Colonic mucosa (tissue), 1 donor: ENCODE measurements around a stretch of chr13.

DNA sequence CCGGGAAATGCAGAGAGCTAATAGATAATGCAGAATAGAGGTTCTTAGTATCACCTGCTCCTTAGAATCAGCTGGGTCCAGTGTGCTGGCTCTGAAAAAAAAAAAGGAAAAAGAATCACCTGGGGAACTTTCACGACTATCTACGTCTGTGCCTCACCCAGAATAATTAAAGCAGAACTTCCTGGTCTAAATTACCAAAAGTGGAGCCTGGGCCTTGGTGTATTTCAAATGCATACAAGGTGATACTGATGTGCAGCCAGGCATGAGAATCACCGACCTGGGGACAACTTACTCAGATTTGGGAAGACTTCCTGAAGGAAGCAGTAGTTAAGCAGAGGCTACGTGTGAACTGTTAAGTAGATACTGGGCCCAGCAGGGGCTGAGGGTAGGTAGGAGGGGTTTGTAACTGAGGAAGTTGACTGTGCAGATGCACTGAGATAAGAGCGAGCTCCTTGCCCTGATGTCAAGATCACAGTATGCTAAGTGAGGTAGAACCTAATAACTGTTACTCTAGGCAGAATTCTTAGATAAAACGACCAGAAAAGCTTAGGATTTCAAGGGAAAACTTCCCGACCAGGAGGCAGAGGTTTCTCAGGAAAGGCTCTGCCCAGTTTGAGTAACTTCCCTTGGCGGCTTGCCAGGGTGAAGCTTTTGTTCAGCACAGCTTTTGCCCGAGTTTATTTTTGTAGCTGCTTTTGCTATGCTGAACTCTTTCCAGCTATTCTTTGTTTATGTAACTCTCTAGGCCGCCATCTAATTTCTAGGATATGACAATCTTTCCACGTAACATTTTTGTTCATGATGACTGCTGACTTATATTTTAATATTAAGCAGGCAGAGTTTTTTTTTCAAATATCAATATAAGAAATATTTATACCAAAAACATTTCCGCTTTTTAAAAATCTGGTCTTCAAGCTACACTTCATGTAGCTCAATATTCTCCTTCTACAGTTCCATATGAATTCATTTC is 632.1 kb downstream of the DIAPH3 start:
- PRO-cap = no peak

DNA sequence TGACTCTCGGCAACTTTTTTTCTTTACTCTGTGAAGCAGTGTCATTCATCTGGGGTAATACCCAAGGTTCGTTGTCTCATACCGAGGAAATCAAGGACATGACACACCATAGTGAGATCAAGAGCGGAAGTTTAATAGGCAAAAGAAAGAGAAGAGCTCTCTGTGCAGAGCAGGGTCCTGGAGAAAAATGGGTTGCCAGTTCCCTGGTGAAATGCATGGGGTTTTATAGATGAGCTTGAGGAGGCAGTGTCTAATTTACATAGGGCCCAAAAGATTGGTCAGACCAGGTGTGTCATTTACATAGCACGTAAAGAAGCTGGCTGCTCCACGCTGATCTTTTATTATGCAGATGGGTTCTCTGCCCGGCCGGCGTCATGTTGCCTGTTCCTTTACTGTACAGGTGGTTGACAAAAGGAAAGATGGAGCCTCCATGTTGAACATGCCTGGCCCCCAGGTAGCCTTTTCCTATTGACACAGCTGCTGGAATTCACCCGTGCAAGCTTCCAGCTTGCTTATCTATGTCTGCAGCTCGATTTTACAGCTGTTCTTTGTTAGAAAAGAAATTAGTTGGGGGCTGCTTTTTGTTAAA is 97.8 kb upstream of the DIAPH3 start:
- PRO-cap = no peak

DNA sequence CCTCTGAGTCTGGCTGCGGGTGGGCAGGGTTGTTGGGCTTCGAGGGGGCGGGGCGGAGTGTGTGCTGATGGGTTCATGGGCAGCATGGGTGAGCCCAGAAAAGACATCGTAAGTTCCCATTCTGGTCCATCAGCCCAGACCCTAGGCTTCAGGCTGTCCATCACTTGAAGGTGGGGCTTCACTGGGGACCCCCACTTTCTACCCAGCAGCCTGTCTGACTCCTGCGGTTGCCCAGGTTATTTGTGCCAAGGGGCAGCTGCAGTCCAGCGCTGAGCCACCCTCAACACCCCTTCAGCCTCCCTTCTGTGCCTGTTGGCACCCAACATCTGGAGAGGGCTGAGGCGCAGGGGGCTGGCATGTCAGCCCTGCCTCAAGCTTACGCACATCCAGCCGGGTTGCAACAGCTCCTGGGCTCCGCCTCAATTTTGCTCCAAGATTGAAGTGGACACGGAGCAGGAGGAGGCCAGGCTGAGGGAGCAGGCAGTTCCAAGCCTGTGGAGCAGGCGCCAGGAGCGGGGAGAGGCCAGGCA is 350.5 kb upstream of the PCDH20 start:
- PRO-cap = no peak

- PRO-cap = no peak
These were observed 82.9 kb downstream of the PCDH9 start for GRCh38 chr13:67147099-67147785.

- PRO-cap = no peak
These were observed 457.7 kb downstream of the KLHL1 start for GRCh38 chr13:69650510-69650988.

DNA sequence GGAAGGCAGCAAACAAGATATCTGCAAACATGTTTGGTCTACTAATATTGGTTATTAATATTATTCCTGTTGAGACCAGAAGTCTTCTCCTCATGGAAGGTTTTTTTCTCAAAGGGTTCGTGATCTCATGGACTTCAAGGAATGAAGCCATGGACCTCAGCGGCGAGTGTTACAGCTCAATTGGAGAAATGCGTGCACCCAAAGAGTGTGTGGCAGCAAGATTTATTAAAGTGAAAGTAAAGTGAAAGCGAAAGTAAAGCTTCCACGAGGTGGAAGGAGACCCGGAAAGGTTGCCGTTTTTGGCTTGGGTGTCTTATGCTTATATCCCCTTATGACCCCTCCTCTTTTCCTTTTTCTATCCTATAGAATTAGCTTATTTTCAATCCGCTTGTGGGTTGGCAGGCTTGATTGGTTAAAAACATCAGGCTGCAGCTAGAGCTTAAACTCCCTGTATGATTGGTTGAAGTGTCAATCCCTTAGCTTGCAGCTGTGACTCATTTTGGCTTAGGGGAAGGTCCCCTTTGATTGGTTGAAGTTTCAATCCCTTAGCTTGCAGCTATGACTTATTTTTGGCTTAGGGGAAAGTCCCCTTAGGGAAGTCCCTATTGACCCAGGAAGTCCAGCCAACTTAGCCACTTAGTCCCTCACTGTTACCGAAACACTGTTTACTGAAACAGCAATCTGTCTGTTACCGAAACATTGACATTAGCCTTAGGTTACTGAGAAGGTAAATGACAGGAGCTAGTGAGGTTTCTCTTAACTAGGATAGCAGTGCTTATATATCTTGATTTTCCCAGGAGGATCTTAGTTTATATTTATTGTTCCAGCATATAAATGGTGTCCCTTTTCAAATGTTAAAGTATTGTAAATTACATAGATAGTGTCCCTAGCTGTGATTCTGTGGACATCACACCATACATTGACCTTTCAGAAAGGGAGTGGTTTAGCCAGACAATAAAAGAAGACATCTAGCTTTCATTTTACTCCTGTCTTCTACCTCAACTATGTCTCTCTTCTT is 575.9 kb downstream of the DACH1 start:
- PRO-cap = no peak

DNA sequence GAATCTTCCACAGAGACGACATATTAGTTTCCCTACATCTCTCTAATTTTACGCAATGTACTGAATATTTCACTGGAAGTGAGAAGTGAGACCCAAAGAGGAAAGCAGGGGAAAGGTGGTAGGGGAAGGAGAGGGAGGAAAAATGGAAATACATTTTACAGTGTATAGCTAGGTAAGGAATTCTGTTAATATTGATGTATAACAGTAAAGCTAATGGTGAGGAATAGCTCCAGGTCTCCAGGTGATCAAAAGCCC is 189.6 kb downstream of the MZT1 start:
- PRO-cap = unidirectional peak, plus-strand start at position 129 of the sequence

- PRO-cap = no peak
These were observed 6.1 kb downstream of the KLF5 start for GRCh38 chr13:73064885-73065349.

- PRO-cap = no peak
These were observed 369.3 kb downstream of the KLF5 start for GRCh38 chr13:73427984-73428623.

DNA sequence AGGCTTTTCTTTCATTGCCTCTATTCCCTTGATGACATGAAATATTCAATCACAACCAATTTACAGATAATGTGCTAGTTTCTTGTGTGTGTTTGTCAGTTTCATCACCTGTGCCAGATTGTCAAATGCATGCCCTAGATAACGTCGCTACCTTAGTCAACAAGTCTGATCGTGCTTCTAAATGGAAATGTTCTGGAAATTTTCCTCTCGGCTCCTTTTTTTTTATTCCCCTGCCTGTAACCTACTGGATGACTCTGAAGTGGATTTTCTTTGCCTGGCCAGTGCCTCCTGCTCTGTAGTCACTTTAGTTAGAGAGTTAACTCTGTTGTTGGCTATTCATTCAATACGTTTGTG is 478.2 kb downstream of the KLF5 start:
- PRO-cap = no peak

- PRO-cap = no peak
These were observed 581.6 kb downstream of the KLF5 start for GRCh38 chr13:73640301-73640857.

DNA sequence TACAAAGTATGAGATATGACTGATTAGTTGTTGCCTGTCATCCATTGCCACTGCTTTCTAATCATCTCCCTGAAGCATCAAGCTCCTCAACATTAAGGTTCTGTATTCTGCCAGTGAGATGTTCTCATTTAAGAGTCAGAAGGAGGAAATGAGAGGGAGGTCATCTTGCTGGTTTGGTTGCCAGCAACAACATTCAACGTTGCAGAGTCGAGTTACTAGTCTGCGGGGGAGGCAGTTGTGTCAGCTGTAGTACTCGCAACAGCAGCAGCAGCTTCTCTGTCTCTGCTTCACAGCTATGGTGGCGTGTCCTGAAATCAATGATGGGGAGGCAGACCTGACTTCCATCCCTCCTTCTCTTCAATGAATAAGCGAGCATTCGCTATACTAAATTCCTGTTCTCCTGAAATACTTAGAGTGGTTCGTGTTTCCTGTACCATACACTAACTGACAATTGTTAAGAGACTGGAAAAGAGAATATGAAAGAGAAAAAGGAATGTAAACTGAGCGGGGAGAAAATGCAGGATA is 812.2 kb downstream of the KLF5 start:
- PRO-cap = no peak

DNA sequence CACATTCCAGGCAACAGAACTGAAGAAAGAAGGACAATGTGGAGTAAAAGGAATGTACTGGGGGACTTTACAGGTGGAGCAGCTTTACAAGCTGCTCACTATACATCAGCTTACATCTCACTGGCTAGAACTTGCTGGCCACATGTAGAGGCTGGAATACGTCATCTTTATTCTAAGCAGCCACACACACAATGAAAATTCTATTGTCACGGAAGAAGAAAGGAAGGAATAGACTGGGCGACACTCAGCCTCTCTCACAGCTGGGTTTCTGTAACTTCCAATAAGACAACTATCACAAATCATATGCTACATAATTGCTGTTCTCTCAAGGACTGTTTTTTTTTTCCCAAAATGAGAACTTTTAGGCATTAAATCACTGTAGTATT is 989.3 kb downstream of the KLF5 start:
- PRO-cap = bidirectional peak, plus-strand start at position 212 of the sequence, minus-strand start outside the sequence

DNA sequence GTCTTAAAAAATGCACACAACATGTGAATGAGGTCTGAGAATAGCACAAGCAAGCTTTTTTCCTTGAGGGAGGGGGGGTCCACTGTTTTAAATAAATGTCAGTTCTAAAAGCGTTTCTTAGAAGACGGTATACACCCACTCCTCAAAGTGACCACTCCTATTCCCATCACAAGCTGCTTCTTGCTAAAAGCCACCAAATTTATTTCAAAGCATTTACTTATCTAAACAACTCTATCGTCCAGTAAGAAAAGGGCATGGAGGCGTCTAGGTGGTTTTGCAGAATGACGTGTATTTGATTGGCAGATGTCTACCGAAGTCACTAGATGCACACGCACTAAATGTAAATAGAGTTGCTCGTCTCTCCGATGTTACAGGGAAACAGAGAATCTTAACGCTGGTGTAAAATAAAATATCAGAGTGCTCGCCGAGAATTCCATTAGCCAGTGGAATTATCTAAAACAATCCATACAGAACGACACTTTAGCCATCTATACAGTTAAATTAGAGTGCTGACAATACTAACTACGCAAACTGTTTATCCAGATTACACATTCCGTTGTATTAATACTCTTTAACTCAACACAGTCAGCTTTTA is 1073.4 kb downstream of the KLF5 start:
- PRO-cap = unidirectional peak, plus-strand start at position 373 of the sequence

GRCh38 chr13:74132656-74132972 is 1073.8 kb downstream of the KLF5 start:
- PRO-cap = no peak

DNA sequence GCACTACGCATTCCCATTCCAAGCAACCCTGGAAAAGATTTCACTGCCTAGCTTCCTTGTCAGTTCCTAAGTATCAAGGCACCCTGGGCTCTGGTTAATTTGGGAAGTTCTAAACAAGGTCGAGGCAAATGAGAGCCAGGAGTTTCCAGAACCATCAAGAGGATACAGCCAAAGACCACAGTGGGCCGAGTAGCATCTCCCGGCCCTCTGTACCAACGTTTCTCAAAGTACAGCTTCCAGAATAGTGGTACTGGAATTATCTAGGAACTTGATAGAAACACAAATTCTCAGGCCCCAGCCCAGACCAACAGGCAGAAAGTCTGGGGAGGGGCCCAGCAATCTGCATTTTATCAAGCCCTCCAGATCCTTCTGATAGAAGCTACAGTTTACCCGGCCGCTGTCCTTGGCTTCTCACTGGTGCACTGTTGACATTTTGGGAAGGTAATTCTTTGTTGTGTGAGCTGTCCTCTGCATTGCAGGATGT is 1016.4 kb downstream of the TBC1D4 start:
- PRO-cap = unidirectional peak, minus-strand start at position 209 of the sequence

DNA sequence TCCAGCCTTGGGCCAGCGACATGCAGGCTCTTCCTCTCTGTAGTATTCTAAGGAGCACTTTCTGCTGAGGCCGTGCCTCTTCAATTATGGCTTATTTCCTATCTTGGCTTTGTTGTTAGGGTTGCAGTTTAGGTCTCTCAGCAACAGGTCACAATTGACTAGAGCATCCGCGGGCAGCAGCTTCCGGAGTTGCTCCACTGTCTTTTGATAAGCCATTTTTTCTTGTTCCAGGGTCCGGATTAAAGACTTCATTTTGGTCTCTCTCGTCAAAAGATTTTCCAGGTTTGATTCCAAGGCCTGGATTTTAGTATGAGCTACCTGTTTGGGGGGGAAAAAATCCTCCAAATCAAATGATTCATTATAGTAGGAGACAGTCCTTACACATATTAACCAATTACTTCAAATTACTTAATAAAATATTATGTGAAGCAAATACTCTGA is 195.2 kb downstream of the TBC1D4 start:
- PRO-cap = no peak

GRCh38 chr13:75288731-75289155 is 193.2 kb downstream of the TBC1D4 start:
- PRO-cap = no peak

- PRO-cap = no peak
These were observed 165.5 kb downstream of the TBC1D4 start for GRCh38 chr13:75316417-75316963.

DNA sequence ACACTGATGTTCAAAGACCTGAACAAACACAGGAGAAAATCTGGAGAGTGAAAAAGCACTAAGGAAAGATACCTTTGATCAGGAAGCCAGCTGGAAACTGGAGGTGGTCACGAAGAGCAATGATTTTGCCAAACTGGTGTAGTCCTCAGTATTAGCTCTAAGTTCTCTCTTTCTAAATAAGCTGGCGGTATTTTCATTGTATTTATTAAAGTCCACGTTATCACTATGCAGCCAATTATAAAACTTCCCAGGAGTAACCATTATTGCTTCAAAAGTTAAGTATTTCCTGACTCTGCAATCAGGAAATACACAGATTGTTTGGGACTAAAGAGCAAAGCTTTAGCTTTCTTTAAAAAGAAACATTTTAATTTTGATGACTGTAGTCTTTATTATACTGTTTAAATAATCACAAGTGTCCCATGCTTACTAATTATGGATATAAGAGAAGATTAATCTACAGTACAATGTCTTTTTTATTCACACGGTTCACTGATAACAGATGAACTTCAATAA is 115.1 kb downstream of the TBC1D4 start:
- PRO-cap = no peak